Bile duct (tissue), 1 donor: Measurements from ENCODE around the genes ZNF80 and TIGIT.

DNA sequence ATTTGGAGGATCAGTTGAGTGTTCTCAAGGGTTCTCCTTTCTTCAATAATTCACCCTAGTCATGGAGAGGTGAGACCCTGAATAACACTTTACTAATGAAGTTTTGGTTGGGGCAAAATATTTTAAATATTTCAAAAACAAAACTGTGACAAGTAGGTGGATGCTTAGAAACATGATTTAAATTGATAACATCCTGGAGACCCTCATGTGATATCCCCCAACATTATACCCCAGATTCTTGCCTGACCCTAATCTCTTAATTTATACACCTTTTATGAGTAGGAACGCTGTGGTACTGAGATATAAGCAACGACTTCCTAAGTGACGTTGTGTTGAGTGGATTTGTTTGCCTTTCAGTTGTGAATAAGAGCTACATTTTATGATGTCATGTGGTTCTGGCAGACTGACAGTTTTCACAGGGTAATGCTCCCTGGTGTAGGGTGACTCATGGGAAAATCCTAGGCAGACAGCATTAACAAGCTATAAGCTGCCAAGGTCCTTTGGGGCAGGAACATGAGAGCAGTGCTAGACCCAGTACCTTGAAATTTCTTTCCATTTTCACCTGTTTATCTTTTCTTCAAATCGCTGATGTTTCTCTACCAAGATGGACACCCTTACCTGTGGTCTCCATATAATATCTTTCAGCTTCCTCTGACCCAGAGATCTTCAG, 11.1 kb downstream of the C3orf52 start:
- PRO-cap, result no peak

DNA sequence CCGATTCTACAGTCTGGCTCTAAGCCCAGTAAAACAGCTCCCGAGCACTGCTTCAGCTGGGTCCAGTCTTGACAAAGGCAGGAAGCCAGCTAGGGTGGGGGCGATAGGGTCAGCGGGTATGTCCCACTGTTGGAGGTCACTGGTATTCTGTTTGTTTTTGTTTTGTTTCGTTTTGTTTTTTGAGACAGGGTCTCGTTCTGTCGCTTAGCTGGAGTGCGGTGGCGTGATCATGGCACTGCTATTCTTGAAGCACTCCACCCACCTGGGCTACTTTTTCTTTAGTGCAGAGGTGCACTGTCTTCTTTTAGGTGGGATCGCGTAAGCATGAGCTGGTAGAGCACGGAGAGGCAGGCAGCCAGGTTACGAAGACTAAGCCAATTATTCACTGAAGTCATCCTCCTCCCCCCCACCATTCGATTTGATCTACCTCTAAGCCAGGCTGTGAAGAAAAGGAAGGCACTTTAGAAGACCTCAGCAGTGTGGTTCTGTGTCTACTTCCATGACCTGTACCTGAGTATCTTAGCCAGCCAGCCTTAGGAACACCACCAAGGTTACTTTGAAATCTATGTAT, 16.2 kb downstream of the GCSAM start:
- PRO-cap, result no peak

DNA sequence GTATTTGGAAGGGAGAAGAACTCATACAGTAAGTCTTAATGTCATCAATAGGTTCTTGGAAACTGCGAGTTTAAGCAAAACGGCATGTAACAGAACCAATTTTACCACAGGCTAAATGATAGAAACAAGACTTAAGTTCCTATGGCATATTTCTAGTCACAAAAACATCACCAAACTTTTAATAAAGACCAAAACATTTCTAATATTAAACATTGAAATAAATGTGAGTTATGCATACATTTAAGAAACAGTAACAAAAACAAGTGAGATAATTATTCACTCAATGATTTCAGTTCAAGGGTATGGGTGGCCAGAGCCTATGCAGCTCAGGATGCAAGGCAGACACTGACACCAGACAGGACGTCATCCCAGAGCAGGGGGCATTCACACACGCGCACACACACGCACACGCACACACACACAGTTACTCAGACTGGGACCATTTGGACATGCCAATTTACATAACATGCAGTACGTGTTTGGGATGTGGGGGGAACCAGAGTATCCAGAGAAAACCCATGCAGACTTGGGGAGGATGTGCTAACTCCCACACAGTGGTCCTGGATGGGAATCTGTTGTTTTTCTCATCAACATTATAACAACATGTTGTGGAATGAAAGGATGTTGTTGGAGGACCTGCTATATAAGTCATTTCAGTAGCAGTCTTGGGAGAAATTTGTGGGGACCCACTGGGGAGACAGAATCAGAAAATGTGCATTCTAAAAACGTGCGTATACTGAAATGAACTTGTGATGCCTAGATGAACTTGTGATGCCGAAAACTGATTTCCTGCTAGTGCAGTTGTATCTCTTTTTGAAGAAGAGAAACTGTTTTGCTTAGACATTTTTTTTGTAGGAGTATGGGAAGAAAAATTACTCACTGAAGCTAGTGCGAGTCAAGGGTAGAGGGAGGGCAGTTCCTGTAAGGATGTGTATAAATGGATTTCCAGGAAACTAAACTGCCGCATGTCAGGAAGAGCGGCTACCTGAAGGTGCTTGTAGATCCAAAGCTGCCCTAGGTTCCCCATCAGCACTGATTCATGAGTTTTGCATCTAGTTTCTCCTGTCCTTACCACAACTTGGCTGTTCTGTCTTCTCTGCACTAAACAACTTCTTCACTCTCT, 25.1 kb downstream of the CD200 start:
- PRO-cap, result unidirectional peak, plus-strand start at position 888 of the sequence; unidirectional peak, plus-strand start at position 1,055 of the sequence

DNA sequence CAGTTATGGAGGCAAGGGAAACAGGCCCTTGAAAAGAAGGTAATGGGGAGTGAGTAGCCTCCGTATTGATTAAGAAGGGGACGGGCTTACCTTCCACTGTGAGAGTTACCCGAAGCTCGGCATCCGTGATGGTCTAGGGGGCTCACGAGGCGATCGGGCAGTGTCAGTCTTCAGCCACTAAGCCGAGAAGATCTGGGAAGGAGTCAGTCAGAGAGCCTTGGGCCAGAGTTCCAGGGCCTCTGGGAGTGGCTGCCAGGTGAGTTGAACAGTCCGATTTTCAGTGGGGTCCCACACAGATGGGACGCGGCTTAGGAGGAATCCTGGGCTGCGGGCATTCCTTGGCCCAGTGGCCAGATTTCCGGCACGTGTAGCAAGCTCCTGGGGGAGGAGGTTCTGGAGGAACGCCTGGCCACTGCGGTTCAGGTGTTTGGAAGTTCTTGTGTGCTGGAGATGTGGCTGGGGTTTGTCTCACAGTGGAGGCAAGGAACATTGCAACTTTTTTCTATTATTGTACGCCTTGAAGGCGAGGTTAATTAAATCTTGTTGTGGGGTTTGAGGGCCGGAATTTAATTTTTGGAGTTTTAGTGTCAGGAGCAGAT, 78.5 kb downstream of the BTLA start:
- PRO-cap, result no peak

DNA sequence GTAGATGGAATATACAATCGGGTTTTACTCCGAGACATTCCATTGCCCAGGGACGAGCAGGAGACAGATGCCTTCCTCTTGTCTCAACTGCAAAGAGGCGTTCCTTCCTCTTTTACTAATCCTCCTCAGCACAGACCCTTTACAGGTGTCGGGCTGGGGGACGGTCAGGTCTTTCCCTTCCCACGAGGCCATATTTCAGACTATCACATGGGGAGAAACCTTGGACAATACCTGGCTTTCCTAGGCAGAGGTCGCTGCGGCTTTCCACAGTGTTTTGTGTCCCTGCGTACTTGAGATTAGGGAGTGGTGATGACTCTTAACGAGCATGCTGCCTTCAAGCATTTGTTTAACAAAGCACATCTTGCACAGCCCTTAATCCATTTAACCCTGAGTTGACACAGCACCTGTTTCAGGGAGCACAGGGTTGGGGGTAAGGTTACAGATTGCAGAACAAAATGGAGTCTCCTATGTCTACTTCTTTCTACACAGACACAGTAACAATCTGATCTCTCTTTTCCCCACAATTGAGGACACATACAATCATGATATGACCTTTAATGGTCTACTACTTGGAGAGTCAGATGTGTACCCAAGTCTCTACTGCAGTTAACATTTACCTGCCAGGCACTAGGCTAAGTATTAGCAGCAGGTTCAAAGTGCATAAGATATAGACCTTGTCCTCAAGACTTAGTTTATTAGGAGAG, 2.8 kb downstream of the SLC35A5 start:
- PRO-cap, result no peak

- PRO-cap, result no peak
Measured at GRCh38 chr3:113007962-113008637, 11.4 kb downstream of the NEPRO start.

DNA sequence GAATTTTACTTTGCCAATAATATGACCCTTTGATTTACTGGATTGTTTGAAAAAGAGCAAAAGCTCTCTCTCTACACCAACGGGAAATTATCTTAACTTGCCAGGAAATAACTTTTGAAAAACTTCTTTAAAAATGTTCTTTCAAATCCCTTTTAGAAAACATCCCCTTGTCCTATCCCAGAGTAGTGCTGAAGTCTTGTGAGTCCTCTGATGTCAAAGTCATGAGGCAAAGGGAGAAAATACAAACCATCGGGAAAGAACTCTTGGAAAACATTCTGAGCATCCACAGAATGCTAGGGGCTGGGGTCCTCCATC, 36.4 kb downstream of the BOC start:
- PRO-cap, result no peak

DNA sequence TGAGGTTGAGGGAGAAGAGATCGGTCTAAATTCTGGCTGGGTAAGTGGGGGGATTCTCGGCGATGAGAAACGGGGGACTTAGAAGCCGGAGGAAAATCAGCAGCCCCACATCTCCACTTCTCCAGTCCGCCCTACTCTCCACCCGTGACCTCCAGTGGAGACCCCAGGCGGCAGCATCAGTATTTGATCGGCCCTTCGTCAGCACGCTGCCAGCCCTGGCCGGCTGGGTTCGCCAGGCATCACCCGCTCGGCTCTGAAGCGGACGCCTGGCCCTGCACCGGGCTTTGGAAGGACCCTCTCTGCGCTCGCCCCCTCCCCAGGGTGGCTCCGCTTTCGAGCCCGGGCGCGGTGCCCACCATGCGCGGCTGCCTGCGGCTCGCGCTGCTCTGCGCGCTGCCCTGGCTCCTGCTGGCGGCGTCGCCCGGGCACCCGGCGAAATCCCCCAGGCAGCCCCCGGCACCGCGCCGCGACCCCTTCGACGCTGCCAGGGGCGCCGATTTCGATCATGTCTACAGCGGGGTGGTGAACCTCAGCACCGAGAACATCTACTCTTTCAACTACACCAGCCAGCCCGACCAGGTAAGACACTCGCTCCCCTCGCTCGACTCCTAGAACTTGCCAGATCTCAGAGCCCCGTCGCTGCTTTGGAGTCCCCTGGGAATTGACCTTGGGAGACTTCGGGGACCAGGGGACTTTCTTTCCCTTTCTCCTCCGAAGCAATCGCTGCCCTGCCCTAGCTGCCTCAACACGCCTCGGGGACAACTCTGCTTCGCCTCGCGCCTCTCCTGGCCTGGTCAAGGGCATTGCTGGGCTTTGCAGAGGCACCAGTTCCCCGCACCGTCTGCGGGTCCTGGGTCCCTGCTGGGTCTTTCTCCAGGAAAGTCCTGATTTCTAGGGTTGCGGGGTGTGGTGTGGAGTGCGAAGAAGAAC, 575 bp downstream of the SIDT1 start:
- PRO-cap, result no peak

GRCh38 chr3:113574988-113575541, 42.7 kb downstream of the SIDT1 start:
- PRO-cap, result no peak

- PRO-cap, result no peak
Measured at GRCh38 chr3:113629997-113630503, 66.4 kb downstream of the USF3 start.

DNA sequence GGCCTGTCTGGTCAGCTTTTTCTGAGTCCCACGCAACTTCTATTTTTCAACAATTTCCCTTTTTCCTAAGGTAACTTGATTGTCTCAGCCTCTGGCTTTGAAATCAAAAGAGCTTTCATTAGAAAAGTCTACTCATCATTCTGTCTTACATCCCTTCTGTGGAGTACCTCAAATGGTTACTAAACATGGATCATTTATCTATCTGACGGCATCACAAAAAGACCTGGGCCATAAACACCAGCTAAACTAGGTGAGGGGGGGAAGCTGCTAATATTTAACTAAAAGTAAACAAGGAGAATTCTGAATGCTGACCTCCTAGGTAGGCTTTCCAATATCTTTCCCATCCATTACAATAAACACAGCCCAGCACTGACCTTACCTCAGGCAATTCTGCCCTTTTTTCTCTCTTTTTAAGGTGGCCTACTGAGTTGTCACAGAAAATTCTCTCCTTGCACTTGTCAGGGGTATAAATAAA, 33.2 kb downstream of the USF3 start:
- PRO-cap, result no peak

DNA sequence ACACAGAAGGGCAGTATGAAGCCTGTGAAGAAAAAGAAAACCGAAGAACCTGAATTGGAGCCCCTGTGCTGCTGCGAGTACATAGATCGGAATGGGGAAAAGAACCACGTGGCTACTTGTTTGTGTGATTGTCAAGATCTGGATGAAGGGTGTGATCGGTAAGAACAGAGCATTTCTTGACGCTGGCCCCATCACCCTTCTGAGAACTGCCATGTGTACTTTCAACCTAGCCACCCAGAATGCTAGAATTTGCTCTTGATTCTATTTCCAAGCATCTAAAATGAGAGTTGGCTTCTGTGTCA, 944 bp downstream of the ZDHHC23 start:
- PRO-cap, result no peak

- PRO-cap, result no peak
Measured at GRCh38 chr3:114036494-114037023, 19.8 kb downstream of the CCDC191 start.

DNA sequence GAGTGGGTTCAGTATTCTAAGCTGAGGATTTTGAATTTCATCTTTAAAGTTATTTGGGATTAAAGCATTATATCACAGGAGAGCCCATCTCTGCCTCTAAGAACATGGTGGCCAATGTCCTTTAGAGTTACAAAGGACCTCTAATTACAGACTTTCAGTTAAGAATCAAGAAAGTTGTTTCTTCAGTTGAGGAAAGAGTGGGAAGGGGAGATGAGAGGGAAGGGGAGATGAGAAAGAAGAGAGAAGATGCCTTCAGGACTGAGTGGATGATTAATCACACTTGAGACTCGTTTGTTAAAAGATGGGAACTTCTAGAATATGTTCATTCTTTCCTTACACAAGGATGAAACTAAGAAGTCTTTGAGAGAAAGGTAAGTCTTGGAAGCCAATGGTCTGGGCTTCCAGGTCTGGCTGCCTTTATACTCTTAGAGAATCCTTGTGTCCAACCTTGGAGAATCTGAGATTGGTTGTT, 3.4 kb downstream of the QTRT2 start:
- PRO-cap, result no peak

DNA sequence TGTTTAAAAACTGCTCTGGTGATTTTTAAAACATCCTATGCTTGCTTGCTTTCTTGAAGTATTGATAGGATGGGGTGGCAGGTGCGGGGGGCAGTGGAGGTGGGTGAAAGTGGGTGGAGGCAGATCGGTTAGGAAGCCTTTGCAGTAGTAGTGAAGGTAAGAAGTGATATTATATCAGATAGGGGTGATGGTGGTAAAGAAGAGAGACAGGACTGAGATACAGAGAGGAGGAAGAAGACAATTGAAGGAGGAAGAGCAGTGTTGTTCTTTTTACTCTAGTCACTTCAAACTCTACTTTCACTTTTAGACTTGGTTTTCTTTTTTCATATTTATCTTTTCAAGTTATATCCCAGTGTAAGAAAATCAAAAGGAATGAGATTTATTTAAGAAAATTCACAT, 11.0 kb downstream of the ZNF80 start:
- PRO-cap, result no peak

GRCh38 chr3:114231638-114232036, 5.7 kb downstream of the ZNF80 start:
- PRO-cap, result no peak

DNA sequence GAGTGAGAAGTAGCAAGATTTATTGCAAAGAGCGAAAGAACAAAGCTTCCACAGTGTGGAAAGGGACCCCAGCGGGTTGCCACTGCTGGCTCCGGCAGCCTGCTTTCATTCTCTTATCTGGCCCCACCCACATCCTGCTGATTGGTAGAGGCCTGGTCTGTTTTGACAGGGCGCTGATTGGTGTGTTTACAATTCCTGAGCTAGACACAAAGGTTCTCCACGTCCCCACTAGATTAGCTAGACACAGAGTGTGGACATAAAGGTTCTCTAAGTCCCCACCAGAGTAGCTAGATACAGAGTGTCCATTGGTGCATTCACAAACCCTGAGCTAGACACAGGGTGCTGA, at the start of gene ZNF80:
Gene ZNF80 (minus strand): TSS at position 96 of the 346 bp plus-strand sequence.
- PRO-cap, result no peak

DNA sequence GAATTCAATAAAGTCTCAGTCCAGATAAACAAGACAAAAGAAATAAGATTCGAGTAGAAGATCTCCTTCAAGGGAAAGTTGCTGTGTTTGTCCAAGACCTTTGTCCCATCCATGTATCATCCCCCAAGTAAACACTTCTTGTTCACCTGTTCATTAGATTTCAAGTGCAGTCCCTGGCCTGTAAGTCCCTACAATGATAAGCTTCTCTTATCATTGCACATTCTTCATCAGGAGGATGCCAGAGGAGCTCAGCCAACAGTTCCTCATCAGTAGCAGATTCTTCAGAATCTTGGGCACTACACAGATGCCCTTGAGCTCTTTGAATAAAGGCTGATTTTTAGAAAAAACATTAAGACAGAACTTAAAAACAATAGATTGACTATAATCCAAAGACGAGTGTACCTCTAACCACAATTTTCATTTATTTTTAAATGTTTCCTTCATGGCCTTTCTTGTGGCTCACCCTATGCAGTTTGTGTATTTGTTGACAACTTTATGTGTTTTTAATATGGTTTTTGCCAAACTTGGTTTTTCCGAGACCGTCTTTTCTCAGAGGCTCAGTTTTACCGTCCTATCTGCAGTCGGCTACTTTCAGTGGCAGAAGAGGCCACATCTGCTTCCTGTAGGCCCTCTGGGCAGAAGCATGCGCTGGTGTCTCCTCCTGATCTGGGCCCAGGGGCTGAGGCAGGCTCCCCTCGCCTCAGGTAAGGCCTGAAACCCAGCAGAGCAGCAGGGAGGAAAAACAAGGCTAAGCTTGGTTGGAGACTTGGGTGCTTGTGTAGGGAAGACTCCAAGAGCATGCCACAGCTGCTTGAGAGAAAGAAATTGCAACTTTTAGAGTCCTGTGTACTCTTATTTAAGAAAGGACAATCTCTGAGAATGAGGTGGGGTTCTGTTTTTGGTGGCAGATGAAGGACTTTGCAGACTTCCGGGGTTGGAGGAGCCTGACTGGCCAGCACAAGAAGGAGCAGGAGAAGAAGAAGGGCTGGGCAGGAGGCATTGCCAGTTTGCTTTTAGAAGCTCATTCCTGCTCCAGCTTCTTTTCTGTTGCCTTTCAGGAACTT, at the start of gene TIGIT:
Gene TIGIT (plus strand): TSS at position 610 of the 1,064 bp plus-strand sequence.
- PRO-cap, result no peak

DNA sequence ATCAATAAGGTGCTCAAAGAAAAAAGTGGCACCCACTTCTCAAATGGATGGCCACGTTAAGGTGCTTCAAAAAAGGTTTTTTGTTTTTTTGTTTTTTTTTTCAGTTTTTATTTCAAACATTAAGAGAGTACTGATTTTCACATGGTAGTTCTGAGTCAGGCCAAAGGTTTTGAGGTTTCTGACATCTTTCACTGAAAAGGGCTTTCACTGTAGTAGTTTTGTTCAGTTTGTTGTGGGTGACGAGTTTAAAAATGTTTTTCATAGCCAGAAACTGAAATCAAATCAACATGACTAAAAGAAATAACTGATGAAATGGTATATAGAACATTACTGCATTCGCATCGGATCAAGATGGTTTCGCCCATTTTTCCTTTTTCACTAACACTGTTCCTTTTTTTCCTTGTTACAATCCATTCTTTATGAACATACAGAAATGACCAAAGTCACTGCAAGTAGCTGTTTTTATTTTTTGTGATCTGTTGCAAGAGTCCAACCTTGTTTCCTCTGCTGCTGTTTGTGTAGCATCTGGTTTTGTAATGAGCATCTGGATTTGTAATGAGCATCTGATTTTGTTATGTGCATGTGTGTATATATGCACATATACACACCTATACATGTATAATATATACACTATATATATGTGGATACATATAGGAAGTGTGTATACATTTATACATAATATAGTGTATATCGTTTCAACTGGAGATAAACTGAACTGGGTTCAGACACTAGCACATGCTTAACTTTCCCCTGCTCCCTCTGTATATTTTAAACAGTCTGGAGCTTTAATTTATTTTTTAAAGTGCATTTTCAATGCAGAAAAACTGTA, 22.3 kb downstream of the TIGIT start:
- PRO-cap, result no peak

DNA sequence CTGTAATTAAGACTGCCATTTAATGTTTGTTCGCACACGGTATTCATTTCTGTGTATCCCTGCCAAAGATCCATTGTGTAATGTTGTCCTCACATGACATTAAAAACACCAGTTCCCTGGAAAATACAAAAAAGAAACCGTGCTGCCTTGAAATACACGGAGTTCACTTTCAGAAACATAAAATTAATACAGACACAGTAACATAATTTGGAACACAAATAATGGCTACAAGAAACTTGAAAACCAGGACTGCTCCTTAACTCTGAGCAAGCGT, 125.2 kb downstream of the TIGIT start:
- PRO-cap, result no peak